Pulmonary artery (tissue), 1 donor: ENCODE data around the gene OSBPL1A.

DNA sequence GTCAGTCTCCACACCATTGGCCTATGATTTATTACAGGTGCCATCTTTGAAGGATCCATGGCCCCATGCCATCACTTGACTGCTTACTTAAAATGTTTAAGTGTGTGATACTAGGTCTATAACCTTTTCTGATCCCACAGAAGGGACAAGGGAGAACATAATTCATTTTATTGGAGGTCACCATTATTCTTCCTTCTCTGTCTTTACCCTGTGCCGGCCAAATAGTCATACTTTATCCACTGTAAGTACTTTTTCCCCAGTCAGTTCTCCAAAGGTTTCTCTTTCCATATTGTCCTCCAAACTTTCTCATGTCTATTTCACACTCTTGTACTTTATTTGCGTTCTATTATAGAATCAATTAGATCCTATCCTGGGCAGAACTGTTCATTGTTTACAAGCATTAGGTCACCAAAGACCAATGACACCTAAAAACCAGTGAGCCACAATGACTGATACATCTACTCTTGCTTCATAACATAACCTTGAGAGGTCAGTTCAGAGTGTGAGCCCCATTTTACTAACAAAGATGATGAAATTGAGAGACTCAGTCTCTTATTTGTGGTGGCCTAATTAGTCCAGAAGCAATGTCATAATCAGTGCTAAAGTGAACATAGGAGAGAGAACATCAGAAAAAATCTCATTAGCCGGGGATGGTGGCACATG lies 249.0 kb upstream of the RBBP8 start:
- PRO-cap = no peak

- PRO-cap = no peak
Observed at GRCh38 chr18:23226453-23227188, 91.3 kb downstream of the CABLES1 start.

DNA sequence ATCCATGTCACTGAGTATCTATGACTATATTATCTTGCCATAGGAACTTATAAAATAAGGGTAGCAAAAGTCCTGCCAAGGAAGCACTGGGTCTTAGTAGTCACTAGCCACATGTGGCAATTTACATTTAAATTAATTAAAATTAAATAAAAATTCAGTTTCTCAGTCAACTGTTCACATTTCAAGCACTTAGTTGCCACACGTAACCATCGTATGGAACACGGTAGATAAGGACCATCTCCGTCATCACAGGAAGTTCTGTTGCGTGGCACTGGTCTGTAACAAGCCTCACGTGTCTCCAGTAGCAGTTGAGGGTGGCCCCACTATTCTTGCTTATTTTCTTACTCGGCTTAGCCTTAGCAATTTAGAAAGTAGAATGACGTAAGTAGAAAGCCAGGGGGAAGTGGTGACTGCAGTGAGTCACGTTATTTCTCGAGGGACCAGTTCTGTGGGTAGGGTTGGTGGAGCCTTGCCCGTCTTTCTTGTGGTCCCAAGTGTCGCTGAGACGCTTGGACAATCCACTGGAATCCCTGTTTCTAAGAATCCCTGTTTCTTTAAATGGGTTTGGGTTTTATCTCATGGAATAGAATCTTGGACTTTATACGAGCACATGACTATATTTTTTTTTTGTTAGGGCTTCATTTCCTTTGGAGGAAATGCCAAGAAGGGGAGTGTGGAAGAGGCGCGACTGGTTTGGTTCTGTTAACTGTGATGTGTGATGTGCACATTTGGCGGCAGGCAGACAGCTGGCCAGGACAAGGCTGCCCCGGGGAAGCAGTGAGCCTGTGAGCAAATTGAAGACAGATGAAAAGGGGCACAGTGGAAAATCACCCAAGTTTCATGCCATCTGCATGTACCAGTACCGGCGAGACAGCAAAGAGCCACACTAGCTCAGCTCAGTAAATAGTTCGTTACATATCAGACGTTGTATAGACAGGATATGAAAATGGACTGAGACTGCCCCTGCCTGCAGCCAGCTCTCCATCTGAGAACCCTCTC lies 96.2 kb downstream of the CABLES1 start:
- PRO-cap = bidirectional peak, plus-strand start at position 443 of the sequence, minus-strand start at position 248 of the sequence

DNA sequence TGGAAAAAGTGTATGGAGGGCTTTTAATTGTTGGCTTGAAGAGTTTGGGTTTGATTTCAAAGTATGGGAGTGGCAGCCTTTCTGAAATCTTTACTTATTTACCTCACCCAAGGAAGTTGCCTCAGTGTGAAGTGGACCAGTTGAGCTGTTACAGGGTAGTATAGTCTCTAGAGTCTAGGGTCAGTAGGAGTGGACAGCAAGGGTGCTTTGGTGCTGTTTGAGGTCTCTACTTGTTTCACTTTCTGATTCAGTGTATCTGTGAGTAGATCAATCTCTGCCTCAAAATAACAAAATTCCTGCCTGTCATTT lies 5.7 kb downstream of the RIOK3 start:
- PRO-cap = no peak

- PRO-cap = no peak
Observed at GRCh38 chr18:23526402-23527092, 23.2 kb downstream of the RMC1 start.

GRCh38 chr18:23847062-23847584 lies 157.9 kb downstream of the LAMA3 start:
- PRO-cap = no peak

GRCh38 chr18:23927843-23928346 lies 86.7 kb upstream of the TTC39C start:
- PRO-cap = no peak

DNA sequence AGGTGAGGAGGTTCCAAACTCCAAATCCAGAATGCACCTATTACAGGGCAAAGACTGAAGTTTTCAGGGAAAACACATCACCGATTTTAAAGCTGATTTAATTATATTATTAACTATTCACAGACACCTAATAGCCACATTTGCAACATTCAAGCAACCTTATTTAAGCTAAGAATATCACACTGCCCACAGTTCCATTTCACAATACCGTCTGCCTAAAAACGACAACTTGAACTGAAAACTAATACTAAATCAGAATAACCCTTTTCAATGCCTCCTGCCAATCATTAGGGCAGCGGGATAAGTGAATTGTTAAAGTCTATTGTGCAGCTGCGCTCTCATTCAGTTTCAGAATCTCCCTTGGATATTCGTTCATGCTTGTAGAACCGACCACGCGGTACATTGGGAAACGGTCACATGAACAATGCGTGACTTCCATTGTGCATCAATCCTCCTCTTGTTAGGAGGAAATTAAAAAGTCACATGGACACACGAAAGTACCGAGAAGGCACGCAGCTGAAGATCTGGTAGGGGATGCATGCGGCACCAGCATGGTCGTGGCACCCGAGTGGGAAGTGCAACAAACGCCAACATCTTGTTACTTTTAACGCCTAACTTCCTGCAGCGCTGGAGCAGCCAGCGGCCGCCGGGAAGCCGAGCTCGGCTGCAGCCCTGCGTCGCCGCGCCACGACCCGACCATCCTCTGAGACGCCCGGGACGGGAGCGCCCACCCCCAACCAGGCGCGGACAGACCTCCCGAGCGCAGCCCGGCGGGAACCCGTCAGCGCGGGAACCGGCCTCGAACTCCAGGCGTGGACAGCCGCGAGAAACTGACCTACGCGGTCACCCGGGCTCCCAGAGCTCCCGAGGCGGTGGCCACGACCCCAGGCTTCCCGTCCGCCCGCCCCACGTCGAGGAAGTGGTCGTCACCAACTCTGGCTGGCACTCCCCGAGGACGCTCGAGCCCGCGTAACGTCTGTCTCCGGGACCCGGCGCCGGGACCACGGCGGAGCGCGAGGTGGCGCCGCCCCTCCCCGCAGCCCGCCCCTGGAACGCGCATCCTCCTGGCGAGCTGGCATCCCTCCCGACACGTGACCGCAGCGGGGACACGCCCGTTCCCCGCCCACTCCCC lies at the start of gene OSBPL1A:
TSS of gene OSBPL1A (minus strand) at position 1,005 of the 1,132 bp plus-strand sequence.
- PRO-cap = bidirectional peak, plus-strand start at position 519 of the sequence, minus-strand start at position 350 of the sequence; bidirectional peak, plus-strand start outside the sequence, minus-strand start at position 1,049 of the sequence

- PRO-cap = no peak
Observed at GRCh38 chr18:25282117-25282814, 69.7 kb downstream of the ZNF521 start.

- PRO-cap = no peak
Observed at GRCh38 chr18:25285935-25286557, 65.9 kb downstream of the ZNF521 start.

GRCh38 chr18:25348806-25349023 lies 3.3 kb downstream of the ZNF521 start:
- PRO-cap = no peak

DNA sequence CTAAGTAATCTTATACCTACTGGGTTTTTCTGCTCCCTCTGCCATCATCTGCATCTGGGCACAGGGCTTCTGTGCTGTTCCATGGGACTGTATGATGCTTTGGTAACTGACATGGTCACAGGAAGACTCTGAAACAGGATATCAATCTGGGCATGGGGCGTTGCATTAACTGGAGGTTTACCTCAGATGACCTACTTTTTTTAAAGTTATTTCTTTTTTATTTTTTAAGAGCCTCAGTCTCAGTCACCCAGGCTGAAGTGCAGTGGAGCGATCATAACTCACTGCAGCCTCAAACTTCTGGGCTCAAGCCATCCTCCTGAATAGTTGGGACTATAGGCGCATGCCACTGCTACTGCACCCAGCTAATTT lies 365.3 kb downstream of the SS18 start:
- PRO-cap = no peak

DNA sequence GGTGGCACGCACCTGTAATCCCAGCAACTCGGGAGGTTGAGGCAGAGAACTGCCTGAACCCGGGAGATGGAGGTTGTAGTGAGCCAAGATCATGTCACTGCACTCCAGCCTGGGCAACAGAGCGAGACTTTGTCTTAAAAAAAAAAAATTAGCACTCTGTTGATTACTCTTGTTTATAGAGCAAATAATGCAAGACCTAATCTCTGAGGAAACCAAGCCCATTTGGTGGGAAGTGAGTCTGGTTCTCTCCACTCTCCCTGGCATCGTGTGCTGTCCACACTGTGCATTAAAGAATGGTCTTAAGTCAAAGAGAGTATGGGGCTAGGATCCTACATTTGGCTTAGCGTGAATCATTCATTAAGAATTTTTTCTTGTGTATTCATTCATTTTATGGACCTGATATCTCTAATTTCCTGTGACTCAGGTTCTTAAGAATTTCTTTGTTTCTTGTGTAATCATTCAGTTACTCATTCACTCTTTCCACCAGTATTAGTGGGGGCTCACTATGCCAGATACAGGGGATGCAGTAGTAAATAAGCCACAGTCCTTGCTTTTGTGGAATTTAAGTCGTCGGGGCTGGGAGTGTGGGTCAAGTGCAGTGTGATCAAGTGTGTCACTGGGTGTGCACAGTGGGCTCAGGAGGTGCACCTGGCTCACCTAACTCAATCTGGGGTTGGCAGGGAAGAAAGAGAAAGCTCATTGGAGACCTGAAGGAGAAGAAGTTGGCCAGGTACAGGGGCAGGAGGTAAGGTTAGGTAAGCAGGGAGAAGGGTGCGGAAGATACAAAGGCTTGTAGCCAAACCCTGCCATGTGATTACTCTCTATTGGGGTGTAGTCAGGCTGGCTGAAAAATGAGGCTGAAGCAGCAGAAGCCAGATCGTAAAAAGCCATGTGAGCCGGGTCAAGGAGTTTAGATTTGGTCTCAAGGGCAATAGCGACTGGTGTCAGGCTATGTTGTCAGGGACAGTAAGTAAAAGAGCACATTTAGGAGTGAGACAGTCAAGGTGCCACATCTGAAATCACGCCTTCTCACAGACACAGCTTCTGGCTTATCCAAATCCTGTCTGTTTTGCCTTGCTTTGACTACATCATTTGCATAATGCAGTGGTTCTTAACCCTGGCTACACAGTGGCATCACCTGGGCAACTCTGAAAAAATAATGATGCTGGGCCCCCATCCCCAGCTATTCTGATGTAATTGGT lies 67.3 kb downstream of the KCTD1 start:
- PRO-cap = no peak

DNA sequence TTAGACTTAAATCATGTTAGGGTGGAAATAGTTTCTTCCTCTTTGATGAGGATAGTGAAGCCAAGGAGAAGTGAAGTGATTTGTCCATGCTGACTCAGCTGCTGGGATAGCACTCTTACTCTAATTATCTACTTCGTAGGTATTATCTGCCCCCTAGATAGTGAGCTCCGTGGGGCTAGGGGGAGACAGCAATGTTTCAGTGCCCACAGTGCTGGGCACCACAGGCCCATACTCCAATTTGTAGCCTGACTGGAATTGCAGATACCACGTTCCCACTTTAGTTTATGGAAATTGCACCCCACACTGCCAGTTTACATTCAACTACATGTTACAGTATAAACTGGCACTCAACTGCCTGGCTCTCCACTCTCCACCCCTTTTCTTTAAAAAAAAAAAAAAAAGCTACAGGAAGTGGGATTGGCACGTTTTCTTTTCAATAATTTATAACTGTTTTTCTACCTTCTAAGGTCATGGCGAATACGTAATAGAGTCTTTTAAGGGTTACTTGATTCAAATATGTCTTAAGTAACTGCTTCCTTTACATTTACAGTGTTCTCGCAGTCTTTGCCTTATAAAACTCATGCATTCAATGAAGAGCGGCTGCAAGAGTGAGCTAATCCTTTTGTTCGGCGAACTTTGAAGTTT lies 2.4 kb downstream of the KCTD1 start:
- PRO-cap = no peak

GRCh38 chr18:26549723-26550038 lies 1.3 kb upstream of the KCTD1 start:
- PRO-cap = bidirectional peak, plus-strand start at chr18:26549958, minus-strand start at chr18:26549807

DNA sequence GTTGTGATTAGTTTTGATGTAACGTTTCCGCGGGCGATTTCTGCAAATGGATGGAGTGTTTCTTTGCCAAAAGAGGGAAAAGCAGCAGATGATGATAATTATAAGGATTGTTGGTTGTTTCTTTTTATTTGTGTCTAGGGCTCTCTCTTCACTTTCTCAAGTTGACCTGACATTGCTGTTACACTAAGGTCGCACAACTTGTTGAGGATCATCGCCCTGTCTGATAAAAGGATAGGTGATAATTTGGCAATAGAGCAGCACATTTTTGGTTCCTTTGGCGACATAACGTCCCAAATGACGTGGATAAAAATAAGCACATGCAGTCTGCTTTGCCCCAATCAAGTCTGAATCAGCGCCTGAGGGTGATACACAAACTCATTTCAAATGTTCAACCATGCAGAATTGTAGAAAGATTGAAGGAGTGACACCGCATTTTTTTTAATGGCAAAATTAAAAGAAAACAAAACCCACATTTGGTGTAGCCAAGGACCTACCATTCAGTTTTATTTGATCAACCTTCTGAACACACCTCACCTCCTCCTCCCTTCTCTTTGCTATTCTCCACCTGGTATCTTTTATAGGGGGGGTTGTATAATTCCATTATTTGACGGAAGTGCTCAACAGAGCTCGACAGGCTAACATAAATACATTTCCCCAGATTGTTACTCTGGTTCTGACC lies 109.6 kb upstream of the KCTD1 start:
- PRO-cap = no peak

GRCh38 chr18:26752479-26752684 lies 113.1 kb downstream of the AQP4 start:
- PRO-cap = no peak

DNA sequence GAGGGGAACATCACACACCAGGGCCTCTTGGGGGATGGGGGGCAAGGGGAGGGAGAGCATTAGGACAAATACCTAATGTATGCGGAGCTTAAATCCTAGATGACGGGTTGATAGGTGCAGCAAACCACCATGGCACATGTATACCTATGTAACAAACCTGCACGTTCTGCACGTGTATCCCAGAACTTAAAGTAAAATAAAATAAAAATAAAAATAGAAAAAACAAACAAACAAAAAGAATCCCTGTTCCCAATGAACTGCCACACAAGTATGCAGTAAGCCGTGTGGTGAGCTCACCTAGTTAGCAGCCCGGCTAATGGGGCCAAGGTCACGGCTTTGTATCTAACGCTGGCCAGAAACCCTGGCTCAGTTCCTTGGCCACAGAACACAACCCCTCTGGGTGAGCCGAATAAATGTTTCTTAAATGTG lies 41.3 kb downstream of the CHST9 start:
- PRO-cap = no peak

- PRO-cap = no peak
Observed at GRCh38 chr18:27841929-27842243, 335.0 kb downstream of the CDH2 start.

GRCh38 chr18:27921733-27922591 lies 255.0 kb downstream of the CDH2 start:
- PRO-cap = no peak